ENCODE results near the genes PNPLA5 and PNPLA3.

GRCh38 chr22:43003647-43004134, 11.3 kb downstream of the PACSIN2 start:
- PRO-cap, result no peak

- PRO-cap, result no peak
Observed at GRCh38 chr22:43007468-43008042, 7.4 kb downstream of the PACSIN2 start.

- PRO-cap, result no peak
Observed at GRCh38 chr22:43008554-43009018, 6.4 kb downstream of the PACSIN2 start.

- PRO-cap, result bidirectional peak, plus-strand start at chr22:43015384, minus-strand start at chr22:43015149
Observed at GRCh38 chr22:43015300-43015887, 445 bp upstream of the PACSIN2 start.

- PRO-cap, result no peak
Observed at GRCh38 chr22:43103904-43104430, 6.6 kb upstream of the BIK start.

GRCh38 chr22:43111016-43111835, 676 bp downstream of the BIK start:
- PRO-cap, result no peak

GRCh38 chr22:43113565-43114312, 3.2 kb downstream of the BIK start:
- PRO-cap, result no peak

- PRO-cap, result no peak
Observed at GRCh38 chr22:43126690-43127452, 16.3 kb downstream of the BIK start.

- PRO-cap, result no peak
Observed at GRCh38 chr22:43162478-43163393, 11.4 kb downstream of the TSPO start.

DNA sequence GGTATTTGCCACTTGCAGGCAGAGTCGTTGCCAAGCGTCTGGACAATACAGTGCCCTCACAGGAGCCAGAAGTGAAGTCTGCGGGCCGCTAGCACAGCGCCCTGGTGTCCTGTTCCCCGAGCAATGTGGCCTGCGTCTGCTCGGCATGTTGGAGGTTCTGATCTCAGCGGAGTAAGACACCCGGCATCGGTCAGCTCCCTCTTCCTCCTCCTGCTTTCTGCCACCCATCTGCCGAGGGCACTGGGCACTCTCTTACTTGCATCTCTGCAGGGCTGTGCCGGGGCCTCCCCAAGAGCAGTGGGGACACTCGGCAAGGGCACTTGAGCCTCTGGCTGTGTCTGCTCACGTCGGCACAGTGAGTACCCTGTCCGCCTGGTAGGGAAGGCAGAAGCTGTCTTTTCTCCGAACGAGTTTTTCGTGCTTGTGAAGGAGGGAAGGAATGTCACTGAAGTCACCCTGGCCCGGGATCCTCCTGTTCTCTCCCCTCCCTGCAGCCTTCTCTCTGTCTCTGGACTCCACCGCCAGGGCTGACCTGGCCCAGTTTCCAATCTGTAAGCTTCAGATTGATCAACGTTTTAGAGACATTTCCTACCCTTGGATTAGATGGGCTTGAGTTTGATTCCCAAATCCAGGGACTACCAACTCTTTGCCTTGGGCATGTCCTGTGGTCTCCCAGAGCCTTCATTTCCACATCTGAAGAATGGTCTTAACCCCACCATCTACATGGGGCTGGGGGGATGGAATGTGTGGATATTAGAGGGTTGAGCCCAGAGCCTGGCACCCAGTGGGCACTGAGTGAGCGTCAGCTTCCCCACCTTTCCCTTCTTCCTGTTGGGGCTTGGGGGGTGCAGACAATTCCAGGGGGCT, 10.7 kb upstream of the TTLL12 start:
- PRO-cap, result no peak

DNA sequence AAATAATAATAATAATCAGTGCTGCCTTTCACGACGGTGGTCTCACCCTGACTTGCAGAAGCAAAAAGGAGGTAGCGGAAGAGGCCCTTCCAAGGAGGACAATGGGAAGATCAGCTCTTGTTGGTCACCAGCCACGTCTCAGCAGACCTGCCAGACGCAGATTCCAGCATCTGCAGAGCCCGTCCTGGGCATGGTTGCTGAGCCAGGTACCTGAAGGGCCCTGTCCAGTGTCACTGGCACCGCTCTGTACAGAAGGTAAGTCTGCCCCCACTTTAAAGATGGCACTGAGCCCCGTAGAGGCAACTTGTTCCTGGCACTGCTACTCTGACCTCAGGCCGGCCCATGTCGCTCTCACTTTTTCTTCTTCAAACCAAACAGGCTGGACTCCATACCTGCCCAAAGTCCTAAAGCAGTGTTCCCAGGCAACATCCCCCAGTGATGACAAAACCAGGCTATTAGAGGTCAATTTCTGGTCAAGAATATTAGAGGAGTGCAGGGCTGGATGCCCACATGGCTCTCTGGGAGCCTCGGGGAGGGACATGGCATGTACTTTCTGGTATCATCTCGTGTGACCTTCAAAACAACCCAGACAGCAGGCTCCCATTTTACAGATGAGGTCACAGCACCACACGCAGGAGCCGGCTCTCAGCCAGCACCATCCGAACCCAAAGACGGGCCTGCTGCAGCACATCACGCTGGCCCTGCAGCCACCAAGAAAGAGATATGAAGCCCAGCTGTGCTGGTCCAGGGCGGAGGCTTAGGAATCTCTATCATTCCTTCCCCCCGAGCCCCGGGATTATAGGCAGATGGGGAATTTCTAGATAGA, 46.6 kb upstream of the TTLL12 start:
- PRO-cap, result no peak

DNA sequence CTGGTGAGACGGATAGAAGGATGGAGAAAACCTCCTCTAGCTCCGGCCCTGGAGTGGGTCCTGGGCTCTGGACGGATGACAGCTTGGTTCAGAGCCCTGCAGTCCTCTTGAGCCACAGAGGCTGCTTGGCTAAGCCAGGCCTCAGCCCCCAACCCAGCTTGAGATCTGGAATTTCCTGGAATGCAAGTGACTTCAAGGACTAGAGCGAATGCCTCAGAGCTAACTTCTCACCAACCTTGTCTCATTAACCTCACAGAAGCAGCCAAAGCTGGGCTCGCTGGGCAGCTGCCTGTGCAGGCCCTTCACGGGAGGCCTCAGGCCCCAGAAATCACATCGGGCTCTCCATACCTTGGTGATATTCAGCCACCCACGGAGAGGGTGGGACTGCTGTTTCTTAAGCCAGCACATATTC, 73.4 kb upstream of the TTLL12 start:
- PRO-cap, result no peak

- PRO-cap, result no peak
Observed at GRCh38 chr22:43272750-43273213, 70.4 kb downstream of the SCUBE1 start.

- PRO-cap, result no peak
Observed at GRCh38 chr22:43388188-43388746, 23.5 kb upstream of the MPPED1 start.

- PRO-cap, result no peak
Observed at GRCh38 chr22:43474285-43474987, 62.6 kb downstream of the MPPED1 start.

DNA sequence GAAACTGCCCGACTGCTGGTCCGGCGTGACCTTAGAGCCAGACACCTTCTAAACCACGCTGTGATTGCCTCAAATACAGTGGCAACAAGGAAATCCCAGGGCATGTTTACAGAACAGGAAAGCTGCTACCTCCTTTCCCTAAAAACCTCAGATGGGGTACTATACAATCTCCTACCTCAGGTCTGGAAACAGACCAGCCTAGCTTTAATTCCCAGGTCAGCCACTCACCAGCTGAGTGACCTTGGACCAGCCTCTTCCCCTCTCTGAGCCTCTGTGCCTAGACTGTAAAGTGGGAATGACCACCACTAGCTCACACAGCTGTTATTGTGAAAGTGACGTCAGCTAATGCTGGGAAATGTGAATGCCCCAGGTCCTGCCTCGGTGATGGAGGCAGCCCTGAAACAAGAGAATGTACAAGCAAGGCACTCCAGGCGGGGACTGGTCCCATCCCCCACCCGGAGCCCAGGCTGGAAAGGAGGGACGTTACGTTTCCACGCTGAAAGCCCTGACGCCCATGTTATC, 991 bp downstream of the SULT4A1 start:
- PRO-cap, result no peak

- PRO-cap, result no peak
Observed at GRCh38 chr22:43890944-43891431, 825 bp downstream of the PNPLA5 start.

DNA sequence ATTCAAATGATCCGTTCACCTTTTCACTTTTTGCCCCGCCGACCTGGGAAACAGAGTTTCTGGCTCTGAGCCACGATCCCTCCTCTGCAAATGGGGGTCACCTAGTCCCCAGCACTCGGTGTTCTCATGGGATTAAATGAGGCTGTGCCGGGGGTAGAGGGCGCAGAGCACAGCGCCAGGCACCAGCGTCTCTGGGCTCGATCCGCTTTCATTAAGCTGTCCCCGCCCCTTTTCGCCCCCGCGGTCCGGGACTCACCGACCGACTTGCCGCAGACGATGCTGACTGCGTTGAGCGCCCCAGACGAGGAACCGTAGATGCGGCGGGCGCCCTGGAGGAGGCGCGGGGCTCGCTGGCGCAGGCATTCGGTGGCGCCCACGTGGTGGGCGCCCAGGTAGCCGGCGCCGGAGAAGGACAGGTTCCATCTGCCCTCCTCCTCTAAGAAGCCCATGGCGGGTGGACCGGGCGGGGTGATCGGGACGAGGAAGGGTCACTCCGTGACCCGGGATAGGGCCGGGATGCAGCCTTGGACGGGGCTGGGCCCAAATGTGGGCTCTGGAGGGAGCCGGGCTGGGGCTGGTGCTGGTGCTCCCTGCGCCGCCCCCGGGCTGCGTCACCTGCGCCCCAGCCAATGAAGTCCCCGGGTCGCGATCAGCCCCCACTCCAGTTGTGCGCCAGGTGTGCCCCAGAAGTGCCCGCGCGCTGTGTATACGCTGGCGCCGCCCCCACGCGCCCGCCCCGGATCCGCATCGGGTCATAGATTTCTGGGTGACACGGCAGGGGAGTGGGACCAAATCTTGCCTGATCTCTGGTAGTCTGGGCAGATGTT, at the start of gene PNPLA5:
PNPLA5 (minus strand) TSS at position 582 of the 827 bp plus-strand sequence.
- PRO-cap, result no peak

- PRO-cap, result unidirectional peak, plus-strand start at chr22:43923805
Observed at GRCh38 chr22:43922944-43924163, at the start of gene PNPLA3. Gene PNPLA3 (plus strand): TSS chr22:43923805.

DNA sequence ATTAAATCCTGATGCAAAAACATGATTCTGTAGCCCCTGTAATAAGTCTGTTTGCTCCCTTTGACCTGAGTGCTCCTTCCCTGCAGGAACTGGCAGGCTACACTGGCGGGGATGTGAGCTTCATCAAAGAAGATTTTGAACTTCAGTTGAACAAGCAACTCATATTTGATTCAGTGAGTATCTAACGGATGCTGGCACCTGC, 22.4 kb downstream of the SAMM50 start:
- PRO-cap, result no peak

Measured in parotid gland (tissue), 1 donor.